GM12878 (cell line): Measurements from ENCODE around the genes CCDC122, SLC25A30 and ERICH6B.

DNA sequence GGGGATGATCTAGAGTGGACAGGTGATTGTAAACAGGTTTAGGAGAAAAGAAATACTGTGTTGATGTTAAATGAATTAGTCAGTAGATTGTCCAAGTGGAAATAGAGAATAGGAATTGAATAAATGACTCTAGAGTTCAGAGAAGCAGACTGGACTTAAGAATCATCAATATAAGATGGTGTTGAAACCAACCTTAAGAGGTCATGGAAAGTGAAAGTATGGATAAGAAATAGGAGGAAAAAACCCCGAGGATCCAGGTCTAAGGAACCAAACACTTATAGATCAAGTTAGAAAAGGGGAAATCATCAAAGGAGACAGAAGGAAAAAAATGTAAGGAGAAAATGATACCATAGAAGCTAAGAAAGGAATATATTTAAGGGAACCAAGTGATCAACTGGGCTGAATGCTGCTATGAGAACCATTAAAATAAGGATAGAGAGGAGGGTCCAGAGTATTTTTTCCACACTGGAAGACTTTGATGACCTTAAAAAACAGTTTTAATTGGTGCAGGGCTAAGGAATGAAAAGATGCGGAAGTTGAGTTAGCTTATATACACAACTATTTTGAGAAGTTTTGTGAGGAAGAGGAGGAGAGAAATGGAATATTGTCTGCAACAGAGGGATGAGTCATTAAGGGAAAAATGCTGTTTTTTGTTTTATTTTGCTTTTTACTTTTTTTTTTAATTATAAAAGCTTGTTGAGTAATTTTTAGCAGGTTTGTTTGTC is 72.1 kb downstream of the DNAJC15 start:
- RAMPAGE, long total RNA = no peak
- RRBS, 2 experiments = no CpG with 5 or more reads among the region's 2 CpGs
CAGE:
- cytosol, long polyA minus RNA = no peak
- cytosol, long polyA plus RNA = no peak
- long polyA plus RNA = no peak
- nucleolus, long total RNA = no peak
- nucleus, long polyA plus RNA = no peak
- nucleus, long total RNA = no peak

- RAMPAGE, long total RNA = no peak
- RRBS, 2 experiments = no CpG with 5 or more reads among the region's 5 CpGs
CAGE:
- cytosol, long polyA minus RNA = no peak
- cytosol, long polyA plus RNA = no peak
- long polyA plus RNA = no peak
- nucleolus, long total RNA = no peak
- nucleus, long polyA plus RNA = no peak
- nucleus, long total RNA = no peak
Measured at GRCh38 chr13:43511288-43511920, 275.4 kb downstream of the ENOX1 start.

DNA sequence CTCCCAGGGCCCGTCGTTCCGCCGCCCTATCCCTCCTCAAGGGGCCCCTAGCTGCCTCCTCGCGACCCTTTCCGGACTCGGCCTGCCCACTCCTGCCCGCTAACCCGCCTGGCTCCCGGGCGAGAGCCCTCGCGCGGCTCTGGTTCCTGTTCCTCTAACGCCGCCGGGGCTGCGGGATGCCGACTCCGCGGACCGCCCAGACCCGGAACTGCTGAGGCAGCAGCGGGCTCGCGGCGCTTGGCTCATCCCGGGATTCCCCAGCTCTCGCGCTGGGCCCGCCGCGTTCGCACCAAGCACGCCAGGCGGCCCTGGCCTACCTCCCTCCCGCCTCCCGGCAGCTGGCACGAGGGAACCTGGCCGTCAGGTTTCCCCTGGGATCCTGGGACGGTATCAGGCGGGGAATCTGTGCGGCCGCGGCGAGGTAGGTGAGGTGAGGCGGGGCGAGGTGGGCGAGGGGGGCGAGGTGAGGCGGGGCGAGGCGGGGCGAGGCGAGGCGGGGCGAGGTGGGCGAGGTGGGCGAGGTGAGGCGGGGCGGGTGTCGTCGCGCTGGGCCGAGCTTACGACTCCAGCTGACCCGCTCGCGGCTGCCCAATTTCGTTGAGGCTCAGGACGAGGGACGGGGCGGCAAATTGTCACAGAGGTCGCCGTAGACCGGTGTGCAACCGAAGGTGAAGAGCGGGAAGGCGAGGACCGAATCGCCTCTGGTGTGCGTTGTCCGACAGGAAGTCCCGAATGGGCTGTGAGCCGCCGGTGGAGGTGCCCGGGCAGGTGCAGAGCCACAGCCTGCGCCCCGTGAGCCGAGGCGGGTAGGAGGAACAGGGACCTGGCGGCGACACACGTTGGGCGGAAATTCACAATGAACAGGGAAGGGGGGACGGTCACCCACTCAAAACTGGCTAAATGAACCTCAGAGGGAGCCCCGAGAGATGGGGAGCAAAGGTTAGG is at the start of gene CCDC122:
Gene CCDC122 (minus strand): TSS at position 427 of the 945 bp plus-strand sequence.
- RAMPAGE, long total RNA = start-site peak on the plus strand centred at position 273 of the sequence, 66 bp wide, 52 and 47 reads in 2 replicates; start-site peak on the minus strand centred at position 436 of the sequence, 19 bp wide, 36 and 40 reads in 2 replicates; start-site peak on the plus strand centred at position 546 of the sequence, 63 bp wide, 29 and 60 reads in 2 replicates
- RRBS, 2 experiments = 1 to 3% methylated on average over 35 to 39 of the region's 98 CpGs
CAGE:
- cytosol, long polyA minus RNA = no peak
- cytosol, long polyA plus RNA = no peak
- long polyA plus RNA = no peak
- nucleolus, long total RNA = start-site peak on the plus strand centred at position 279 of the sequence, 59 bp wide, 5 reads; start-site peak on the plus strand centred at position 563 of the sequence, 69 bp wide, 6 reads
- nucleus, long polyA plus RNA = no peak
- nucleus, long total RNA = no peak

DNA sequence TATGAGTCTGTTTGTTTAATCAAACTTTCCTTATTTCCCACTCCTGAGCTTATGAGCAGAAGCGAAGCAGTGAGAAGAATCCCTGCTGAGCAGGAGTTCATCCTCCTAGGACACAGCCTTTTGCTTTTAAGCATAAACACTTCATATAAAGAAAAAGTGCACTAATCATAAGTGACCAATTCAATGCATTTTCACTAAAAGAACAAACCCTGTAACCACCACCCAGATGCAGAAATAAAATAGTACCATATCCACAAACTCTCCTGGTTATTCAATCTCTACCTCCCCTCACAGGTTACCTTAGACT is 60.9 kb upstream of the SMIM2 start:
- RAMPAGE, long total RNA = no peak
- RRBS, 2 experiments = no CpG with 5 or more reads among the region's 1 CpG
CAGE:
- cytosol, long polyA minus RNA = no peak
- cytosol, long polyA plus RNA = no peak
- long polyA plus RNA = no peak
- nucleolus, long total RNA = no peak
- nucleus, long polyA plus RNA = no peak
- nucleus, long total RNA = no peak

DNA sequence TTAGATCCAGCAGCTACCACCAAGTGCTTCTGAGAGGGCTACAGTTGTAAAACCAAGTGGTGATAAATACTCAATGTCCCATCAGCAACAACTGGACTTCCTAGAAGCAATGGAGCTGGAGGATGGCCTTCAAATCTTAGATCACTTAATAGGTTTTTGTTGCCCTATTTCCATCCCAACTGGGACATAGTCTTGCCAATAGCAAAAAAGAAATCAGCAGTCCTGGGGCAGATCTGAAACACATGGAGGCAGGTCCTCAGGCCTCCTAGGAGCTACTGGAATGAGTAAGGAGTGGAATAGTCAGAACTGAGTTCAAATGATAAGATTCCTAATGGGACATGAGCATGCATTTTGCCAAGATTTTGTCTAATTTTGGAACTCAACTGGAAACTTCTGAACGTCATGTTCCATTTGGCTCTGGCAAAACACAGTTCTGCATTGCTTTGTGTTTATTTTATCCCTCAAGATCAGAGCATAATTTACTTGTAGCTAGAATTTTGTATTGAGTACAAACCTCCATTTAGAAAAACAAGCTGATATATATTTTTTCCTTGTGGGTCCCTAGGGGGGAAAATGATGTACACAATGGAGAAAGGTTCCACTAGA is 63.3 kb upstream of the SMIM2 start:
- RAMPAGE, long total RNA = no peak
- RRBS, 2 experiments = no CpG with 5 or more reads among the region's 1 CpG
CAGE:
- cytosol, long polyA minus RNA = no peak
- cytosol, long polyA plus RNA = no peak
- long polyA plus RNA = no peak
- nucleolus, long total RNA = no peak
- nucleus, long polyA plus RNA = no peak
- nucleus, long total RNA = no peak

DNA sequence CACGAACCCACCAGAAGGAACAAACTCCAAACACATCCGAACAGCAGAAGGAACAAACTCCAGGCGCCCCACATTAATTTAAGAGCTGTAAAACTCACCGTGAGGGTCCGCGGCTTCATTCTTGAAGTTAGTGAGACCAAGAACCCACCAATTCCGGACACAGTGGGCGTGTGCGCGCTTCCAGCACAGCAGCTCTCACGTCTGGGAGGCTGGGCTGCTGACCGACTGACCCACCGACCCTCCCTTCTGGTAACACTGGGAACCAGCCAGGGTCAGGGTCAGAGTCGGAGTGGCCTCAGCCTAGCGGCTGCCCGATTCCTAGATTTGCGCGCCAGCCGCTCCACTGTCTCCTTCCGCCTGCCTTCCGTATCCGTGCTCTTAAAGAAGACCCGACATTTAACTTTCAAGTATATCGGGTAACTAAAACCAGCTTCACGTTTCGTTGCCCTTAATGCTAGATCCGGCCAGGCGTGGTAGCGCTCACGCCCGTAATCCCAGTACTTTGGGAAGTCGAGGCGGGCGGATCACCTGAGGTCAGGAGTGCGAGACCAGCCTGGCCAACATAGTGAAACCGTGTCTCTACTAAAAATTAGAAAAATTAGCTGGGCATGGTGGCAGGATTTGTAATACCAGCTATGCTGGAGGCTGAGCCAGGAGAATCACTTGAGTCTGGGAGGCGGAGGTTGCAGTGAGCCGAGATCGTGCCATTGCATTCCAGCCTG is 41.1 kb downstream of the SERP2 start:
- RAMPAGE, long total RNA = no peak
- RRBS, 2 experiments = no CpG with 5 or more reads among the region's 39 CpGs
CAGE:
- cytosol, long polyA minus RNA = no peak
- cytosol, long polyA plus RNA = no peak
- long polyA plus RNA = no peak
- nucleolus, long total RNA = no peak
- nucleus, long polyA plus RNA = no peak
- nucleus, long total RNA = no peak

DNA sequence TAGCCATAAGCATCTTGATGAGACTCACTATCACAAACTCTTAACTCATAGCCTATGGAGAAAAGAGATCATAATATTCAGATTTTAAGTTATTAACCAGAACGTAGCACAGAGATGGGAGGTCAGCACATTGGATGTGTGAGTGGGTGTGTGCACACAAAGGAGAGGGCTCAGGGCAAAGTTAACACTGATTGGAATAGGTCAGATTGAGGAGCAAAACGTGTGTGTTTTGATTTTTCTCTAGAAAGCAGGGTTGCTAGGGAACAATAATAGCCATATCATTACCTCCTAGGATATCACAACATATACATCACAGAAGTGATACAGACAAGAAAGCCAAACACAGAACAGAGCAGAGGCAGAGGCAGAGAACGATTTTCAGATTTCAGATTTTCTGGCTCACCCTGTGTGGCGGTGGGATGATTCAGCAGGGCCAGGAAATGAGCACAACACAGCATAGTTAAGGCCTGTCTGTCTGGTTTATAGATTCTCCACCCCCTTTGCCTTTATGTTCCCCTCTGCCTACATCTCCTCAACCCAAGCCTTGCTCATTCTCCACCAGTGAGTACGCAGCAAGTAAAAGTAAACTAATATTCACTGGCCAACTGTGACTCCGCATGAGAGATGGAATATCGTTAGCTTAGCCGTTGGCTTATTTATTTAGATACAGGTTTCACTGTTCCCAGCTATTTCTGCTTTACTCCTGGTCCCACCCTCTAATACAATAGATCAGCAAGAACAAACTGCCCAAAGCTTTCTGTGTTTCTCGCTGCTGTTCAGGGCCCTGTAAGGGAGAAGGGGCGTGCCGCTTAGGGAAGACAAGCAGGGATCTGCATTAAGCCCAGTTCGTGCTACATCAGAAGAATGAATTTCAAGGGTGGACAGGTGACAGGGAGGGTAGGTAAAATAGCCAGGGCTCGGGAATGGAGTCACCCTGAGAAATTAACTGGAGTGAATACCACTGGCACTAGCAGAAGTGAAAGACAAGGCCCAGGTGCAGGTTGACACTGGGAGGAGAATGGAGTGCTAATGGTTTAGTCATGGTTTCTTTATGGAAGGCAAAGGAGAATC is 182.7 kb upstream of the TSC22D1 start:
- RAMPAGE, long total RNA = no peak
- RRBS, 2 experiments = no CpG with 5 or more reads among the region's 13 CpGs
CAGE:
- cytosol, long polyA minus RNA = no peak
- cytosol, long polyA plus RNA = no peak
- long polyA plus RNA = no peak
- nucleolus, long total RNA = no peak
- nucleus, long polyA plus RNA = no peak
- nucleus, long total RNA = no peak

- RAMPAGE, long total RNA = no peak
- RRBS, 2 experiments = 0% methylated on average over 5 of the region's 23 CpGs; no CpG with 5 or more reads in 1 of the 2 experiments
CAGE:
- cytosol, long polyA minus RNA = no peak
- cytosol, long polyA plus RNA = no peak
- long polyA plus RNA = no peak
- nucleolus, long total RNA = no peak
- nucleus, long polyA plus RNA = no peak
- nucleus, long total RNA = no peak
Measured at GRCh38 chr13:44918299-44918877, 70.9 kb downstream of the NUFIP1 start.

DNA sequence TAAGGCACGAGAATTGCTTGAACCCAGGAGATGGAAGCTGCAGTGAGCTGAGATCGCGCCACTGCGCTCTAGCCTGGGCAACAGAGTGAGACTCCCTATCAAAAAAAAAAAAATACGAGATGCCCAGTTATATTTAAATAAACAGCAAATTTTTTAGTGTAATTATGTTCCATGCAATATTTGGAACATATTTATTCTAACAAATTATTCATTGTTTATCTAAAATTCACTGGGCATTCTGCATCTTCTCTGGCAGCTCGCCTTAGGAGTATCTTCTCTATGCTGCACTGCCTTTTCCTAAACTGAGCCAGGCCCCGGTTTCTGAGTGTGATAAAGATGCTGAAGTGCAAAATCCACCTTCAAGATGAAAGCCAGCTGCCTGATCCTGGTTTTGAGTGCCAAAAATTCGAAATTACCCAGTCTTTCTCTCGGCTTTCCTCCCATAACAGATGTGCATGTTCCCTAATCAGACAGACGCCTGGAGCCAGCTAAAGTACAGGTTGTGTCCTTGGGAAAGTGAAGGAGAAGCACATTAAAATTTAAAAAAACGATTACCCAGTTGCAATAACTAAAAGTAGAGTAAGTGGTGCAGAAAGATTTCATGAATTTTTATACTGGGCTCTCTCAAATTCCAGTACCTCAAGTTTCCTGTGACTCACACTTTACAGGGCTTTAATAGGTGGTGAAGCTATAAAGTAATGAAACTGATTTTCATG is 65.1 kb upstream of the GTF2F2 start:
- RAMPAGE, long total RNA = no peak
- RRBS, 2 experiments = no CpG with 5 or more reads among the region's 11 CpGs
CAGE:
- cytosol, long polyA minus RNA = no peak
- cytosol, long polyA plus RNA = no peak
- long polyA plus RNA = no peak
- nucleolus, long total RNA = no peak
- nucleus, long polyA plus RNA = no peak
- nucleus, long total RNA = no peak

- RAMPAGE, long total RNA = no peak
- RRBS, 2 experiments = no CpG with 5 or more reads among the region's 13 CpGs
CAGE:
- cytosol, long polyA minus RNA = no peak
- cytosol, long polyA plus RNA = no peak
- long polyA plus RNA = no peak
- nucleolus, long total RNA = no peak
- nucleus, long polyA plus RNA = no peak
- nucleus, long total RNA = no peak
Measured at GRCh38 chr13:45108651-45109119, 11.6 kb upstream of the GTF2F2 start.

GRCh38 chr13:45130499-45130993 is 10.2 kb downstream of the GTF2F2 start:
- RAMPAGE, long total RNA = no peak
- RRBS, 2 experiments = no CpG with 5 or more reads among the region's 4 CpGs
CAGE:
- cytosol, long polyA minus RNA = no peak
- cytosol, long polyA plus RNA = no peak
- long polyA plus RNA = no peak
- nucleolus, long total RNA = no peak
- nucleus, long polyA plus RNA = no peak
- nucleus, long total RNA = no peak

DNA sequence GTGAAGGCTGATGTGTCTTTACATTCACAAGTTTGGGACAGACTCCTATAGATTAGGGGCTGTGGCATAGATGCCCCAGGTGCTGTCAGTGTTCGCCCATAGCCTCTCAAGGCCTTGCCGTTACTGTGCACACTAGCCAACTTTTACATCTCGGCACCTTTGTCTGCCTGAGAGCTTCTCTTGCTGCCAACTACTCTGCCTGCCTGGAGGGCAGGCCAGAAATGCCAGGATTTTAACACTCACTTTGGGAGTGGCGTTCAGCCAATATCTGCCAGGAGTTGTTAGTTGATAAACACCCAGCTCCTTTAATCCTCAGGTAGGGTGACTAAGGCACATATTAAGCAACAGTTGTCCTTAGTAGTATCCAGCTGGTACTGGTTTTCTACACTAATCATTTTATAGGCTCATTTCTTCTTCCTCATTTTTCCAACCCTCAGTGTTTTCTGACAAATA is 32.7 kb downstream of the KCTD4 start:
- RAMPAGE, long total RNA = no peak
- RRBS, 2 experiments = no CpG with 5 or more reads among the region's 4 CpGs
CAGE:
- cytosol, long polyA minus RNA = no peak
- cytosol, long polyA plus RNA = no peak
- long polyA plus RNA = no peak
- nucleolus, long total RNA = no peak
- nucleus, long polyA plus RNA = no peak
- nucleus, long total RNA = no peak

GRCh38 chr13:45295373-45295920 is 45.5 kb downstream of the TPT1 start:
- RAMPAGE, long total RNA = no peak
- RRBS, 2 experiments = no CpG with 5 or more reads among the region's 8 CpGs
CAGE:
- cytosol, long polyA minus RNA = no peak
- cytosol, long polyA plus RNA = no peak
- long polyA plus RNA = no peak
- nucleolus, long total RNA = no peak
- nucleus, long polyA plus RNA = no peak
- nucleus, long total RNA = no peak

DNA sequence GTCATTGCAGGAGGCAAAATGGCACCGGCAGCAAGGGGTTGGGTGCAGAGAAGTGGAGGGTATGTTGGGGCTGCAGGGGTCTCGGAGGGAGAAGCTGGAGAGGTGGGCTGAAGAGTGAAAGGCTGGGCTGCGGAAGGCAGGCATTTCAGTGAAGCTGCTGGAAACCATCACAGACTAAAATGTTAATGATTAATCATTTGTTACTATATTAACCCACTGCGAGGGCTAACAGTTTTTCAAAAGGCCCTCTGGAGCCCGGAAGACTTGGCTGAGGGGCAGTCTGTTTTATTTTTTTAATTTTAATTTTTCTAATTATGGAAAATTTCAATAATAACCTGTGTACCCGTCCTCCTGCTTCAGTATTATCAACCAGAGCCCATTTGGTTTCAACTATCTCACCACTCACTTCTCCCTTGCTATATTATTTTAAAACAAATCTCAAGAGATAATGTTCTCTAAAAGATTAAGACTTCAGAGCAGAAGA is 24.5 kb downstream of the TPT1 start:
- RAMPAGE, long total RNA = no peak
- RRBS, 2 experiments = no CpG with 5 or more reads among the region's 6 CpGs
CAGE:
- cytosol, long polyA minus RNA = no peak
- cytosol, long polyA plus RNA = no peak
- long polyA plus RNA = no peak
- nucleolus, long total RNA = no peak
- nucleus, long polyA plus RNA = no peak
- nucleus, long total RNA = no peak

DNA sequence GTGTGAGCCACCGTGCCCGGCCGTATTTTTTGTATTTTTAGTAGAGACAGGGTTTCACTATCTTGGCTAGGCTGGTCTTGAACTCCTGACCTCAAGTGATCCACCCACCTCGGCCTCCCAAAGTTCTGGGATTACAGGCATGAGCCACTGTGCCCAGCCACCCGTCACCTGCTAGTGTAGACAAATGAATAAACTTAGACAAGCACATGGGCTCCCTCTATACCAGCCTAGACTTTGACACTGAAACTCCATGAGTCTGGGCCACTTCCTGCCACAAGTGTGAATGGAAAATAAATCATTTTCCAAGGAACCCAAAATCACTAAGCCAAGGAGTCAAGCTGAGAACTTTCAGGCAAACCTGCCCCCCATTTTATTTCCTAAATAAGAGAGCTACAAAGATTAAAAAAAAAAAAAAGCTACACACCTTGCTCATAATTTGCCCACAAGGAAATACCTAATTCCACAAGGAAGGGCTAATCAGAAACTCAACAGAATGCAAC is 27.1 kb upstream of the TPT1 start:
- RAMPAGE, long total RNA = no peak
- RRBS, 2 experiments = no CpG with 5 or more reads among the region's 5 CpGs
CAGE:
- cytosol, long polyA minus RNA = no peak
- cytosol, long polyA plus RNA = no peak
- long polyA plus RNA = no peak
- nucleolus, long total RNA = no peak
- nucleus, long polyA plus RNA = no peak
- nucleus, long total RNA = no peak

DNA sequence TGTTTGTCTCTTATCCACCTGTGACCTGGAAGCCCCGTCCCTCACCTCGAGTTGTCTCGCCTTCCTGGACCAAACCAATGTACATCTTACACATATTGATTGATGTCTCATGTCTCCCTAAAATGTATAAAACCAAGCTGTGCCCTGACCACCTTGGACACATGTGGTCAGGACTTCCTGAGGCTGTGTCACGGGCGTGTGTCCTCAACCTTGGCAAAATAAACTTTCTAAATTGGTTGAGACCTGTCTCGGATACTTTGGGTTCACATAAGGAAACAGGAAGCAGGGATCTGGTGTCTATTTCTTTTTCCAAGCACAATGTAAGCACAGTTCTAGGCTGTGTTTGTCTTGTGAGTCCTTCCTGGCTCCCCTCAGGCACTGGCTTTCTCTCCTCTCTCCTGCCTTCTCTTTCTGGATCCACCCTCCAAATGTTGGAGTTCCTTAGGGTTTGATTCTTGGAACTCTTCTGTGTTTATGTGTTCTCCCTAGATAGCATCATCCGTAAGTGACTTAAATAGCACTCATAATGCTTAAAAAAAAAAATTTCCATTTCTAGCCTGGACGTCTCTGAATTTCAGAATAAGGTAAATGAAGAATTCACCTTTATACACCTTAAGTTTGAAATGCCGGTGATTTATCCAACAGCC is 27.6 kb upstream of the TPT1 start:
- RAMPAGE, long total RNA = no peak
- RRBS, 2 experiments = no CpG with 5 or more reads among the region's 9 CpGs
CAGE:
- cytosol, long polyA minus RNA = no peak
- cytosol, long polyA plus RNA = no peak
- long polyA plus RNA = no peak
- nucleolus, long total RNA = no peak
- nucleus, long polyA plus RNA = no peak
- nucleus, long total RNA = no peak

- RAMPAGE, long total RNA = no peak
- RRBS, 2 experiments = no CpG with 5 or more reads among the region's 5 CpGs
CAGE:
- cytosol, long polyA minus RNA = no peak
- cytosol, long polyA plus RNA = no peak
- long polyA plus RNA = no peak
- nucleolus, long total RNA = no peak
- nucleus, long polyA plus RNA = no peak
- nucleus, long total RNA = no peak
Measured at GRCh38 chr13:45371733-45372280, 30.8 kb upstream of the TPT1 start.

GRCh38 chr13:45417515-45418639 is at the start of gene SLC25A30:
SLC25A30 (minus strand) TSS chr13:45418373.
- RAMPAGE, long total RNA = start-site peak on the minus strand at chr13:45418342-45418455, 127 and 288 reads in 2 replicates
- RRBS, 2 experiments = 2% methylated on average over 17 to 26 of the region's 82 CpGs
CAGE:
- cytosol, long polyA minus RNA = start-site peak on the minus strand at chr13:45418337-45418344, 81 reads
- cytosol, long polyA plus RNA = no peak
- long polyA plus RNA = start-site peak on the minus strand at chr13:45418332-45418356, 88 and 99 reads in 2 replicates
- nucleolus, long total RNA = no peak
- nucleus, long polyA plus RNA = no peak
- nucleus, long total RNA = no peak

DNA sequence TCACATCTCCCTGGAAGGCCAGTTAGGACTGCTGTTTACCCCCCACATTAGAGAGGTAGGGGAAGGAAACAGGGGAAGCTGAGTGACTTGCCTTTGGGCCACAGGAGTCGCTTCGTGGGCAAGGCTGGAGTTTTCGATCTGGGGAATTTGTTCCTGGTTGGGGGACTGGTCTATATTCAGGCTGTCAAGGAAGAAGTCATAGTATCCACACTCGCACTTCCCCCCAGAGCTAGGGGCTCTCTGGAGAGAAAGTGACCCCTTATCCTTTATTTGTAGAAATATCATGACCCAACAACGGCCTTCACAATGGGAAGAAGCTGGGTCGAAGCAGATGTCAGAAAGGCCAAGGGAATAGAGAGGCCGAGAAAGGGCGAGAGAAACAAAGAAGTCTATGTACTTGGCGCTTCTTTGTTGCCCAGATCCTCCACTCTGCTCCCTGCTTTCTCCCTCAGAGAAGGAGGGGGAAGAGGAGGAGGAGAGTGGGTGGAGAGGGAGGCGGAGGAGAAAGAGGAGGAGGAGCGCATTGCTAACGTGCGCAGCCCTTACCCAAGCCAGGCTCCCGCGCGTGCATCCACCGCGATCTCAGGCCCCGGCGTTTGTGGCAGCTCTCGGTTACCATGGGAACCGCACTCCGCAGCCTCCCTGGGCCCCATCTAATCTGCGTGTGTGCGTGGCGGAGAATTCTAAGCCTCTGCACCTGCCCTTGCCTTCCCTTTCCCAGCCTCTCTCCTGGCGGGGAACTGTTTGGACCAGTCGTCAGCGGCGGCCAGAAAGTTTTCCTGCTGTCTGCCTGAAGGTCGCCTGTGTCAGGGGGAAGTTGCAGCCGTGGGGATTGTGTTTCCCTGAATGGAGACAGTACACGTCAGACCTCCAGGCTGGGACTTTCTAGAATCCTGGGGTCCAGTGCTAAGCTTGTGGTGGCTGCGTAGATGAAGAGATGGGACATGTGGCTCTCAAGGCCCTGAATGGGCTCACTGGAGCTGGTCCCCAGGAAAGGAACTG is at the start of gene ERICH6B:
Gene ERICH6B (minus strand): TSS at position 601 of the 1,002 bp plus-strand sequence.
- RAMPAGE, long total RNA = no peak
- RRBS, 2 experiments = no CpG with 5 or more reads among the region's 34 CpGs
CAGE:
- cytosol, long polyA minus RNA = no peak
- cytosol, long polyA plus RNA = no peak
- long polyA plus RNA = no peak
- nucleolus, long total RNA = no peak
- nucleus, long polyA plus RNA = no peak
- nucleus, long total RNA = no peak

DNA sequence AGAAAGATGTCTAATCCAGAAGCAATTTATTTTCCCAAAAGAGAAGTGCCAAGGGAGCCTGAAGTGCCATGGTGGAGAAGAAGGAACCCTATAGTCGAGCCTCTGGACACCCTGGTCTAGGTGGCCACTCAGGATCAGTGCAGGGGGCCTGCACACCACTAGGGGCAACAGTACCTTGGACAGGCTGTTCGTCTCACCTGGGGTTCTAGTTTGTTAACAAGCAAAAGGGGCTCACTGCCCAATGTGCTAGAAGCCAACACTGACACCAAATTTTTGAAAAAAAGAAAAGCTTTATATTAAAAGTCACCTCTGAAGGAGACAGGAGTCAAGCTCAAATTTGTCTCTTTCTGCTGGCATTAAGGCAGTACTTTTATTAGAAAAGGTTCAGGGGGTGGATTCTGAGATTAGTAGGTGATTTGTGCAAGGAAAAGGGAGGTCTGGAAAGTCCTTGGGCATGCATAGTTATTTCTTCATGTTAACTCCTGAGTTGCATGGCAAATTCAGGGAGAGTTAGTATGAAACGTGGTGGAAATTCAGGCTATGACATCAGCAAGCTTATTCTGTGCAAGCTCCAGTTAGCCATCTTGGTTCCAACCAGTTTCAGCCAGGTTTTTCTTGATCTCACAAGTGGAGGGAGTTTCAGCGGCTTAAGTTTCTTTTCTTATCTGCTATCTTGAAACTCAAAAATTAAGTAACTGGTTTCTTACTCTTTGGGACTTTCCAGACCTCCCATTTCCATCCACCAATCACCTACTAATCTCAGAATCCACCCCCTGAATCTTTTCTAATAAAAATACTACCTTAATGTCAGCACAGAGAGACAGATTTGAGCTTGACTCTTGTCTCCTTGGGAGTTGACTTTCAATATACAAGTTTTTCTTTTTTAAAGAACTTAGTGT is 843 bp upstream of the CBY2 start:
- RAMPAGE, long total RNA = start-site peak on the minus strand centred at position 169 of the sequence, 161 bp wide, 439 and 417 reads in 2 replicates; start-site peak on the minus strand centred at position 347 of the sequence, 11 bp wide, 64 and 56 reads in 2 replicates; start-site peak on the minus strand centred at position 503 of the sequence, 58 bp wide, 32 and 29 reads in 2 replicates
- RRBS, 2 experiments = no CpG with 5 or more reads among the region's 4 CpGs
CAGE:
- cytosol, long polyA minus RNA = start-site peak on the minus strand centred at position 129 of the sequence, 7 bp wide, 26 reads
- cytosol, long polyA plus RNA = start-site peak on the minus strand centred at position 136 of the sequence, 94 bp wide, 689 and 547 reads in 2 replicates; start-site peak on the minus strand centred at position 554 of the sequence, 233 bp wide, 370 and 310 reads in 2 replicates
- long polyA plus RNA = no peak
- nucleolus, long total RNA = start-site peak on the plus strand centred at position 181 of the sequence, 40 bp wide, 16 reads
- nucleus, long polyA plus RNA = no peak
- nucleus, long total RNA = start-site peak on the minus strand centred at position 112 of the sequence, 42 bp wide, 121 reads; start-site peak on the minus strand centred at position 646 of the sequence, 43 bp wide, 61 reads